Neural cell (in vitro differentiated cells): ENCODE results near the gene TARBP1.

- RAMPAGE, long total RNA = no peak
Observed at GRCh38 chr1:233098124-233098514, 147.7 kb downstream of the NTPCR start.

GRCh38 chr1:233114109-233114525 is 163.7 kb downstream of the NTPCR start:
- RAMPAGE, long total RNA = no peak

DNA sequence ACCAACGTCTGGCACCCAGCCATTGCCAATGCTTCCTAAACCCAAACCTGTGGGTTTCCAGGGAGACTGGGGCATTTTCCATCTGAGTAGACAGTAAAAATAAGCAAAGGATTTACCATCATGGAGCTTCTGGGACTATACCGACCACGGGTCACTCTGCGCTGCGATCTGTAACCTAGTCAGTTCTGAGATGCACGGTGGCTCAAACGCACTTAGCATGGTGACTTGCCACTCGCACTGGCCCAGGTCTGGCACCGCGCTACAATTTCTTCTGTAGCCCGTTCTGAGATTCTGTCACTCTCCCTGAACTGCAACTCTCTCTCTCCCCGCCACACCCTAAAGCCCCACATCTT is 724 bp upstream of the MAP3K21 start:
- RAMPAGE, long total RNA = no peak

DNA sequence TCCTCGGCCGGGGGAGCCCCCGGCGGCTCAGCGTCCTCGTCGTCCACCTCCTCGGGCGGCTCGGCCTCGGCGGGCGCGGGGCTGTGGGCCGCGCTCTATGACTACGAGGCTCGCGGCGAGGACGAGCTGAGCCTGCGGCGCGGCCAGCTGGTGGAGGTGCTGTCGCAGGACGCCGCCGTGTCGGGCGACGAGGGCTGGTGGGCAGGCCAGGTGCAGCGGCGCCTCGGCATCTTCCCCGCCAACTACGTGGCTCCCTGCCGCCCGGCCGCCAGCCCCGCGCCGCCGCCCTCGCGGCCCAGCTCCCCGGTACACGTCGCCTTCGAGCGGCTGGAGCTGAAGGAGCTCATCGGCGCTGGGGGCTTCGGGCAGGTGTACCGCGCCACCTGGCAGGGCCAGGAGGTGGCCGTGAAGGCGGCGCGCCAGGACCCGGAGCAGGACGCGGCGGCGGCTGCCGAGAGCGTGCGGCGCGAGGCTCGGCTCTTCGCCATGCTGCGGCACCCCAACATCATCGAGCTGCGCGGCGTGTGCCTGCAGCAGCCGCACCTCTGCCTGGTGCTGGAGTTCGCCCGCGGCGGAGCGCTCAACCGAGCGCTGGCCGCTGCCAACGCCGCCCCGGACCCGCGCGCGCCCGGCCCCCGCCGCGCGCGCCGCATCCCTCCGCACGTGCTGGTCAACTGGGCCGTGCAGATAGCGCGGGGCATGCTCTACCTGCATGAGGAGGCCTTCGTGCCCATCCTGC is 716 bp downstream of the MAP3K21 start:
- RAMPAGE, long total RNA = no peak

DNA sequence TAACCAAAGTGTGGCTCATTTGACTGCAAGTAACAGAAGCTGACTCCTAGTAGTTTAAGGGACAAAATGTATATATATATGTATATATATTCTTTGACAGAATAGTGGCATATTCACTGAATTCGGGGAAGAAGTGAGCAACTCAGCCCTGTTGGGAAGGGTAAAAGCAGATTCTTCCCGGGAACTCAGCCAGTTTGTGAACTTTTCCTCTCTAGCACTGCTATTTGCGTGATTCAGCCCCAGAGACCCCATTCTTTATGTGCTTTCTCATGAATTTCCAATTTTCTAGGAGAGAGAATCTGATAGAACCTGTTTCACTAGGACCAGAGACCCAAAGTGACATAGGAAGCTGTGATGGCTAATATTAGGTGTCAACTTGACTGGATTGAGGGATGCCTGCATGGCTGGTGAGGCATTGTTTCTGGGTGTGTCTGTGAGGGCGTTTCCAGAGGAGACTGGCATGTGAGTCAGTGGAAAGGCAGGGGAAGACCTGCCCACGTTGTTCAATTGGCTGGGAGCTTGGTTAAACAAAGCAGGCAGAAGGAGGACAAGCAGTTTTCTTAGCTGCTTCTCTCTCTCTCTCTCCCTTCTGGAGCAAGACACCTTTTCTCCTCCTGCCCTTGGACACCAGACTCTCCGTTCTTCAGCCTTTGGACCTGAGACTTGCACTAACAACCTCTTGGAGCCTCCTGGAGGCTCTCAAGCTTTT is 93.5 kb upstream of the KCNK1 start:
- RAMPAGE, long total RNA = no peak

- RAMPAGE, long total RNA = no peak
Observed at GRCh38 chr1:233672753-233673155, 58.8 kb downstream of the KCNK1 start.

- RAMPAGE, long total RNA = no peak
Observed at GRCh38 chr1:233723485-233723822, 109.5 kb downstream of the KCNK1 start.

DNA sequence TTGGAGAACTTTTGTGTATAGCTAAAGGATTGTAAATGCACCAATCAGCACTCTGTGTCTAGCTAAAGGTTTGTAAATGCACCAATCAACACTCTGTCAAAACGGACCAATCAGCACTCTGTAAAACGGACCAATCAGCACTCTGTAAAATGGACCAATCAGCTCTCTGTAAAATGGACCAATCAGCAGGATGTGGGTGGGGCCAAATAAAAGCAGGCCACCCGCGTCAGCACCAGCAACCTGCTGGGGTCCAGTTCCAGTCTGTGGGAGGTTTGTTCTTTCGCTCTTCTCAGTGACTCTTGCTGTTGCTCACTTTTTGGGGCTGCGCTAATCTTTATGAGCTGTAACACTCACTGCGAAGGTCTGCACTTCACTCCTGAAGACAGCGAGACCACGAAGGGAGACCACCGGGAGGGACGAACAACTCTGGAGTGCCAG is 110.3 kb downstream of the KCNK1 start:
- RAMPAGE, long total RNA = no peak

DNA sequence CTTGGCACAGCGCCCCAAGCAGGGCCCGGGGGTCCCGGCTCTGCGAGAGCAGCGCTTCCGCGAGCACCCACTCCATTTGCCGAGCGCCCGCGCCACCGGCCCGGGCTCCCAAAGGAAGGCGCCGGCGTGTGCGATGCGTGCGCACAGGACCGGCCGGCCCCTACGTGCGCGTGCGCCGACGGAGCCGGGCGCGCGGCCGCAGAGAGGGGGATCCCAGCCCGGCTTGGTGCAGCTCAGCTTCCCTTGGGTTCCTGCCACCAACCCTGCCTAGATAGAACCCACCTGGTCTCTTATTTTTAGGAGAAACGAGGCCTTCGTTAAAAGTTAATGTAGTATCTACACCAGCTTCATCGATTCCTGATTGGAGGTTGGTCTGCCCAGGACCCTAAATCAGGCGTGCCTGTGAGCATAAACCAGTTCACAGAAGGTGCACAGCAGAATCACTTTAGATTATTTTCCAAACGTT is at the start of gene TARBP1:
Gene TARBP1, minus strand, starts transcription at position 152 of the 466 bp plus-strand sequence.
- RAMPAGE, long total RNA = no peak

DNA sequence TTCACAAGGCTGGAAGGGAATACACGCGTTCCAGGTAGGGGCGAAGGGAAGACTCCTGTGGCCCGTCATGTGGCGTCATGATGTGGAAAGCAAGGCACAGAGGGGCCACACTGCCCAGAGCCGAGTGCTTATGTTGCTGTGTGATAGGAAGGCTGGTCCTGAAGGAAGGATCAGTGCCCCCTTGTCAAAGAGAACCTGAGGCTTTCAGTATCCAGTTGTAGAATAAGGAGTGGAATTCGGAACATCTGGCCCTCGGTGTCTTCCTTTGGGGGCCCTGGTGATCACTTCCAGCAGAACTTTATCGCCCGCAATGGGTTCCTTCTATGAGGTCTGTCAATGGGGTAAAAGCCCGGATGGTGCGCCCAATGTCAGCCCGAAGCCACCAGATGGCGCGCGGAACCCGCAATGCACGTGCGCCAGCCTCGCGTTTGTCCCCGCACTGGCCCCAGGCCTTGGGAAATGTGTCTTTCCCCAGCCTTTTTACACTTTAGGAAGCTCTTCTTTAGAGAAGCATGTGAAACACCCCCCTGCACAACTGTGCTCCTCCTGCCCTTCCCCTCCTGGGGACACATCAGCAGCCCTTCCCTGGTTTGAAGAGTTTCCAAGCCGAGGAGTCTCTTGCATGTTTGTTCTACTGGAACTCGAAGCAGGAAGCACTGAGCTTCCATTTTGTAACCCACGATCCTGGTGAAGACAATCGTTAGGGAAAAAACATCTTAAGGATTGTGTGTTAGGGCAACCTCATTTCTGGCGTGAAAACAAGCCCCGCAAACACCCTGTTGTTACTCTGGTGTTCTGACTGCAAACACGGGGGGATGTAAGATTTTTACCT is 20.1 kb upstream of the TARBP1 start:
- RAMPAGE, long total RNA = no peak

- RAMPAGE, long total RNA = no peak
Observed at GRCh38 chr1:234520657-234521265, 41.8 kb upstream of the TARBP1 start.

DNA sequence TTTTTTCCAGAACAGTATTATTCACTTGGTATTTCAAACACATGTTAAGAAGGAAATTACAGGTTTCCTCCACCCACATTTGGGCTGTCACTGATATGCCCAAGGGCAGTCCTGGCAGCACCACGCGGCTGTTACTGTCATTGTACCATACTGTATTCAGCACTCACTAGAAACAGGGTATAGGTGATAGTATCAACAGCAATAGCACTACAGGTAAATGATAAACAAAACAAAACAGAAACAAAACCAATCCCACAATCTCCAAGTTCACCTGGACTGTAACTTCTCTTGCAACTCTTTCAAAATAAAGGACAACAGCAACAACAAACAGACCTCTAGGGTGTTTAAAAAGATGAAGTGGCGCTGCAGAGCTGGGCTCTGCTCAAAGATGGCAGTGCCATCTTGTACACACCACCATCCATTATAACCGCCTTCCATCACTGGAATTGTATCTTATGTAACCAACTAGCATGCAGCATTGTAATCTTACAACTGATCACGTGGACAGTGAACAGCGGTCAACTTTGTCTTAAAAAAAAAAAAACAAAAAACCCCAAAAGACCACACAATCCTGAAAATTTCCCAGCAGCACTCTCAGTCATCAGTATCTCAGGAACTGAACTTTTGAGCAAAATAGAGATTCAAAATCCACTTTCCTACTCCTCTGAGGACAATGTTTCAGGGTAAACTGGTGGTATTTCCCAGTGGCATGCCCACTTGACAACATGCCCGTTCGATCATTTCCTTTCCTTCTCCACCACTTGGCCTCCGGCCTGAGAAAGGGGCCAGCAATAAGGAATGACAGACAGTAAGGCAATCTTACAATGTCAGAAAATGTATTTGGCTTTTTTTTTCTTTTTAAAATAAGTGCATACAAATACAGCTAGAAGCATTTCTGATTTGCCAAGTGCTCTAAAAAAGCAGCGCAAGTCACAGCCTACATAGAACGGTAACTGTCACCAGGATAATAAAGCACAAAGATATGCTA is 3.8 kb downstream of the IRF2BP2 start:
- RAMPAGE, long total RNA = no peak

- RAMPAGE, long total RNA = no peak
Observed at GRCh38 chr1:234613187-234614103, 3.5 kb upstream of the IRF2BP2 start.

- RAMPAGE, long total RNA = no peak
Observed at GRCh38 chr1:234707485-234708017, 97.6 kb upstream of the IRF2BP2 start.

DNA sequence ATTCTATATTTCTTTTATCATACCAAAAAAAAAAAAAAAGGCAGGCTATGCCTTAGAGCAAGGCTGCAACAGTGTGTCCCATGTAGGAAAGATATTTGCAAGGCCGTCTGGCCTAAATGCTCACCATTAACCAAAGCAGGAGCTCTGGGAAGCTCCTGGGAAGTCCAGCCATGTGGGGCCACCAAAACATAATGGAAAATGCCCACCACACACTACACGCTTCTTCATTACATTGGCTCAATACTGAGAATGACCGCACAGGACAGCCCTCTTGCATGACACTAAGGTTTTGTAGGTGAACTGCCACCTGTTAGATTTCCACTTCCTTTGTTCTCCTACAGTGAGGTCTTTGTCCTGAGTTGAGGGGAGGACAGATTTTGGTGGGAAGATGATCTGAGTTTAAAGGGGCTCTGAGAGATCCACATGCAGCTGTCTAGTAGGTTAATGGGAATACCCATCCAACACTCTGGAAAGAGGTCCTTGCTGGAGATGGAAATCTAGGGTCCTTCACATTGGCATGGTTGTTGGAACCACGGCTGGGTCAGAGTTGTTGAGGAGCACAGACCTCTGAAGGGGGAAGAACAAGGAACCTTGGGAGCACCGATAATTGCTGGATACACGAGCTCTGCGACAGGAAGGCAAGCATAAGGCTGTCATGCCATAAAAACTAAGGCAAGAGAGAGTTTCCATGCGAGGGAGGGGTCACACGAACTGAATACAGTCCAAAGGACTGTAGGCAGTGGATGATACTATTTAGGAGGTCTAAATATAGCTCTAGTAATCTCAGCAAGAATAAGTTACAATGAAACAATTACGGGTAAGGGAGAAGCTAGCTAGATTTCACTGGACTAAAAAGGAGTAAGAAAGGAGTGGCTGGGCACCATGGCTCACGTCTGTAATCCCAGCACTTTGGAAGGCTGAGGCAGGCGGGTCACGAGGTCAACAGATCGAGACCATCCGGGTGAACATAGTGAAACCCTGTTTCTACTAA is 105.5 kb upstream of the IRF2BP2 start:
- RAMPAGE, long total RNA = no peak

DNA sequence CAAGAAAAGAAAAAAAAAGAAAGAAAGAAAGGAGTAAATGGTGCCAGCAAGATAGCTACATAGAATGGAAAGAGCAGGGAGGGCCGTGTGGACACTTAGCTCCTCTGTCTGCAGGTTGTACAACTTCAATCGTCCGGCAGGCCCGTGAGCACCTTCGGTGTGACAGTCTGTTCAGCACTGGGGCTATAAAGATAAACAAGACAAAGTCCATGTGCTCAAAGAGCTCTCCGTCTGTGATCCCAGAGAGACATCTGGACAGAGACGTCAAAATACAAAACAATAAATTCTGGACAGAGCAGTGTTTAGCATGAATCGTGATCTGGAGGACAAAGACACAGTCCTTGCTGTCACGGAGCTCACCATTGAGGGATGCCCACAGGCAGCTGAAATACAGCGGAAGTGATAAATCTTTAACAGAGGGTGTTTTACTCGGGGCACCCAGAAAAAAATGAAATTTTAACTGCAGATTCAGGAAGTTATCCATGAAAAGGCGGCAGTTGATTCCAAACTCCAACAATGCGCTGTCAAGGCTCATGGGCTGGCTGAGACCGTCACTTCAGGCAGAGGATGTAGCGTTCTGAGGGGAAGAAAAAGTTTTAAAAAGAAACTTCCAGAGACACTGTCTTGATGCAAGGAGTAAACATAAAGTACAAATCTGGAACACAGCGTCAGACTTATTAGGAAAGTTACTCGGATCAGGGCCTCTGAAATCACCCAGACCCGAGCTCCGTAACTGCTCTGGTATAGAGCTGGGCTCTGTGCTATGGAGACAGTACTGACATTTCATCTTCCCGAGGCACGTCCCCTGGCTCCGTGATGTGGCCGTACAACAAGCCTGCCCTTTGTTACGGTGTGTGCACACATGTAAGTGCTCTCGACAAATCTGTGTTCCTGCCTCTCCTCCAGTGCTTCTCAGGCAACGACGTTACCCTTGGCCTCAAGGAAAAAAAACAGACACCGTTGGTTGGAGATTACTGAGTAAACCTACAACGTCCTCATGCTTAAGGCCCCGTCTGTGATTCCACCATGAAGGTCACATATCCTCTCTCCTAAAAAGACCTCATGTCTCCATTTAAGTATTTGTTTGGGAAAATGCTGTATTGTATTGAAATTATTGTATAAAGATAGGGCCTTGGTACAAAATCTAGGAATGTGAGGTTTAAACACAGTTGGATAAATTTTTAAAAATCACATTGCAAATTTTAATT is 106.7 kb upstream of the IRF2BP2 start:
- RAMPAGE, long total RNA = no peak

- RAMPAGE, long total RNA = no peak
Observed at GRCh38 chr1:234724546-234725090, 114.6 kb upstream of the IRF2BP2 start.

- RAMPAGE, long total RNA = no peak
Observed at GRCh38 chr1:234771605-234772251, 161.8 kb upstream of the IRF2BP2 start.

GRCh38 chr1:234824796-234825311 is 214.9 kb upstream of the IRF2BP2 start:
- RAMPAGE, long total RNA = no peak

- RAMPAGE, long total RNA = no peak
Observed at GRCh38 chr1:234836095-234836855, 226.3 kb upstream of the IRF2BP2 start.